AG10803 (cell line): ENCODE measurements around the genes STAB2 and TDG.

GRCh38 chr12:101713140-101713808 lies 15.8 kb downstream of the CHPT1 start:
- RRBS, result no CpG with 5 or more reads among the region's 5 CpGs

GRCh38 chr12:101713876-101714808 lies 16.7 kb downstream of the CHPT1 start:
- RRBS, result no CpG with 5 or more reads among the region's 8 CpGs

- RRBS, result no CpG with 5 or more reads among the region's 9 CpGs
These were observed 4.9 kb upstream of the SYCP3 start for GRCh38 chr12:101744038-101744706.

DNA sequence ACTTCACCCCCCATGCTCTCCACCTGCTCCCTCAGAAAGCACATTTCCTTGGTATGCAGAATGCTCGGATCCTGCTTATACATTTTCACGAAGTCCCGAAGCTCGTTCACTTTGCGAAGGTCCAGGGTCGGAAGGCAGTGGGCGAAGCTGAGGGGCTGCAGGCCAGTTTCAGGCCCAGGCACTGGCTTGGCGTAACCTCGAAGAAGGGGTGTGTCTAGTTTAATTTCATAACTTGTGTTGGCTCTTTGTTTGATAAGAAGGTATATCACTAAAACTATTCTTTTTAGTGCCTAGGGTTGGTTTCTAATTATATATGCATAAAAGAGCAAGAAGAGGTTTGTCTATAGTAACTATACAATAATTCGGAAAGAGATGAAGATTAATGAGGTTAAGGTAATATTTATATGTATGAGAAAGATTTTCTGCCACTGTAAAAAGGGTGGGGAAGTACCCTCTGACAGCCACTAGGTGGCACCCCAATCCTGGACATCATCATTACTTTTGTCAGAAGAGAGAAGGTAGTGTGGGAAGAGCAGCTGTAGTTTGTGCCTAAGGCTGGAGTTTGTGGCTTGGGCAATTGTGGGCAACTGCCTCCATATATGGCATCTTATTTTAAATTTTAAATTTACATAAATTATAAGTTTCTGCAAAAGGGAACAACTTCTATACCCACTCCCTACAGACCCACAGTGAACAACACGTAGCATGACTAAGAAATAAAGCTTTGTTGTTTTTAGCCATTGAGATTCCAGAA lies 34.2 kb upstream of the SYCP3 start:
- RRBS, result no CpG with 5 or more reads among the region's 11 CpGs

GRCh38 chr12:101791233-101791742 lies 39.5 kb downstream of the GNPTAB start:
- RRBS, result no CpG with 5 or more reads among the region's 4 CpGs

DNA sequence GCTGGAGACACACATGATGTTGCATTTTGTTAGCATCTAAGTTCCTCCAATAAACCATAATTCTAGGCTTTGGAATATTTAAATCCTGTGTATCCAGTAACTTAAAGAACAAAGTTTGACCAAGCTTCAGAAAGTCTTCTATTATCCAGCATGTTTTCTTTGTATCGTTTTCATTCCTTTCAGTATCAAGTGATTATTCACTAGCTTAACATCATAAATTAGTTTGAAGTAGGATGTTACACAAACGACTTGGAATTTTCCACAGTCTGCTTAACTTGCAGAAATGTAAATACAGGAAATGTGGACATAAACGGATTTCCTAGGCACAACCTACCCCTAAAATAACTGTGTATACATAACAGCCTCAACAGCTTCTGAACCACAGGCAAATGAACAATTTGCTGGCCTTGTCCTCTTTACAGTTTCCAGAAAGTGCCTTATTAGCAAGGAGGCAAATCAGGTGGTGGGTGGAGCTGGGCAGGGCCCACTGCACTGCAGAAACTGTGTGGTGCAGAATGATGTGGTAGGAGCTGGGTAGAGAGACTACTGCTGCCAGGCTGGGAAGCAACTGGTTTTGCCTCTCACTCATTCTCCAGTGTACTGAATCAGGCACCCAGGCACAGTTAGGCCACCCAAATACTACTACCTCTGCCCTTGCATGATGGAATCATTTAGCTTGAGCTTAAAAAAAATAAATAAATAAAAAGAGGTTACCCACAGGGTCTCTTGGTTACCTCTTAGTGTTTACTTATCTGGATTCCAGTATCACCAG lies 14.1 kb downstream of the DRAM1 start:
- RRBS, result no CpG with 5 or more reads among the region's 3 CpGs

DNA sequence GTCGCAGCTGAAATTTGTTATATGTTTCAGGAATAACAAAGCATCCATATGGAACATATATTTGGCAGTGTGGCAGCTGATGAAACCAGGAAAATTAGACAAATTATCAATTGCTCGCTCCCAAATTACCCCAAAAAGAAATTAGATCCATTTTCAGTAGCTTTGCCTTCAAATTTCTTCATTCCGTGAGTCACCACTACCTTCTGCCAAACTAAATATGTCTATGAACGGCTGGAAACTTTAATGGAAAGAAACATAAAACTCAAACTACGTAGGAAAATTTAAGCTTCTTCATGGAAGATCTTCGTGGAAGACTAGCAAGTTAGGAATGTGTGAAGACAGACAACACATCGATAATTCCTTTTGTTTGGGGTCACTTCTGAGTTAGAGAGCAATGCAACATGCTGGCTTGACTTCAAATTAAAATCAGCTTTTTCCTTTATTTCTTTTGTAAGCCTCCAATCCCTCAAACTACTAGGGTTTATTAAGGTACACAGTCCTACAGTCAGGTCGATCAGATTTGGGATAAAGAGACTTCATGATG lies 17.2 kb downstream of the IGF1 start:
- RRBS, result no CpG with 5 or more reads among the region's 8 CpGs

- RRBS, result no CpG with 5 or more reads among the region's 1 CpG
These were observed 3.4 kb upstream of the PAH start for GRCh38 chr12:102920452-102920897.

- RRBS, result no CpG with 5 or more reads among the region's 2 CpGs
These were observed 40.3 kb downstream of the C12orf42 start for GRCh38 chr12:103455377-103455864.

DNA sequence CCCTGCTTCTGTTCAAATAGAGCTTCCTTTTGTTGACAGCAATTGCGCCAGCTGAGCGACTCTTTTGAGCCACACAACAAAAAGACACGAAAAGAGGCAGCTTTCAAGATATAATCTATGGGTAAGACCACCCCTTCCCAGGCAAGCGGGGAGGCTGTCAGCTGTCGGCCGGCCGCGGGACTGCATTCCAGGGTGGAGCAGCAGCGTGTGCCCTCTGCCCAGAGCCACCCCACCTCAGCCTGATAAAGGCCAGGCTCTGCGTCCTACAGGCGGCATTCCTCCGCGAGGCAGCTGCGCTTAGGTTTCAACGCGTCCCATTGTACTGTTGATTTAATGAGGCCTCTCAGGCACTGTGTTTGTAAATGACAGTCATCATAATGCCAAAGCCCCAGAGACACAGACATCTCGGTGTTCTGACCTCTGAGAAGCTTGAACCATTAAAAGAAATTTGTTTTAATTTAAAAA lies 15.7 kb upstream of the STAB2 start:
- RRBS, result no CpG with 5 or more reads among the region's 17 CpGs

DNA sequence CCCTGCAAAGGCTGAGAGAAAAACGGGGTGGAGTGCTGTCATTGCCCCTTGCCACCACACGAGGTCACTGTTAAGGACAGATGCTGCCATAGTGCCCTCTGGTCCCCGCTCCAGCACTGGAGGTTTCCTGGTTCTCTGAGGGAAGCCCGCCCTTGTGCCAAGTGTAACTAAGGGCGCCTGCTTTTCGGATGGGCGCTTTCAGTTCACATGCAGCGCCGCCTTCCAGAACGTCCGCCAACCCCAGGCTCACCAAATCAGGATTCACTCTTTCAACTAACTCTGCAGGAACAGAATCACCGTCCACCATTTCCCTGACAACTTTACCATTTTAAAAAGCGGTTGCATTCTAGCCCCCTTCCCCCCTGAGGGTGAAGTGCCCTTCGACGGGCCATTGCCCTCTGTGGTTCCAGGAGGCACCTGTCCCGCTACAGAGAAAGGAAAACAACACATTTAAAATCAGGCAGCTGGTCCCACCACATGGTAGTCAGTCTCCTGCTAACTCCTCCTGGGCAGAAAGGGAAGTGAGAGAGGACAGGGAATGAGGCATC lies 11.6 kb upstream of the STAB2 start:
- RRBS, result no CpG with 5 or more reads among the region's 16 CpGs

GRCh38 chr12:103586849-103587443 lies at the start of gene STAB2:
Gene STAB2, plus strand, starts transcription at chr12:103587273.
- RRBS, result no CpG with 5 or more reads among the region's 9 CpGs

DNA sequence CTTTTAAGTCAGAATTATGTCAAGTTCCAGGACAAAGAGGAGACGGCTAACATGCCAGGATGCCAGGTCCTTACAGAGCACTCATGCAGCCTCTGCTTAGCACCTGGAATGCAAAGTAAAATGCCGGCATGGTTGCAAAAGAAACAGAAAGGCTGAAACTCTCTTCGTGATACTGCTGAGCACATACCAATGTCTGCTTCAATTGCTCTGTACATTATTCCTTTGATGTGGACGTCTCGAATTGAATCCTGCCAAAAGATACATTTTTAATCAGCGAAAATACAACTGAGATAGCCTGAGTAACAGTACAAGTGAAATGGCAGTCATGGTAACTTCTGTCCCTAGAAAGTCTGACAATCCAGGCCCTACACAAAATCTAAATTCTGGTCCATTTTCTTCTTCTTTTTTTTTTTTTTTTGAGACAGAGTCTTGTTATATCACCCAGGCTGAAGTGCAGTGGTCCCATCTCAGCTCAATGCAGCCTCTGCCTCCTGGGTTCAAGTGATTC lies 47.2 kb downstream of the NT5DC3 start:
- RRBS, result no CpG with 5 or more reads among the region's 6 CpGs

- RRBS, result no CpG with 5 or more reads among the region's 3 CpGs
These were observed 7.2 kb upstream of the NT5DC3 start for GRCh38 chr12:103848312-103848598.

DNA sequence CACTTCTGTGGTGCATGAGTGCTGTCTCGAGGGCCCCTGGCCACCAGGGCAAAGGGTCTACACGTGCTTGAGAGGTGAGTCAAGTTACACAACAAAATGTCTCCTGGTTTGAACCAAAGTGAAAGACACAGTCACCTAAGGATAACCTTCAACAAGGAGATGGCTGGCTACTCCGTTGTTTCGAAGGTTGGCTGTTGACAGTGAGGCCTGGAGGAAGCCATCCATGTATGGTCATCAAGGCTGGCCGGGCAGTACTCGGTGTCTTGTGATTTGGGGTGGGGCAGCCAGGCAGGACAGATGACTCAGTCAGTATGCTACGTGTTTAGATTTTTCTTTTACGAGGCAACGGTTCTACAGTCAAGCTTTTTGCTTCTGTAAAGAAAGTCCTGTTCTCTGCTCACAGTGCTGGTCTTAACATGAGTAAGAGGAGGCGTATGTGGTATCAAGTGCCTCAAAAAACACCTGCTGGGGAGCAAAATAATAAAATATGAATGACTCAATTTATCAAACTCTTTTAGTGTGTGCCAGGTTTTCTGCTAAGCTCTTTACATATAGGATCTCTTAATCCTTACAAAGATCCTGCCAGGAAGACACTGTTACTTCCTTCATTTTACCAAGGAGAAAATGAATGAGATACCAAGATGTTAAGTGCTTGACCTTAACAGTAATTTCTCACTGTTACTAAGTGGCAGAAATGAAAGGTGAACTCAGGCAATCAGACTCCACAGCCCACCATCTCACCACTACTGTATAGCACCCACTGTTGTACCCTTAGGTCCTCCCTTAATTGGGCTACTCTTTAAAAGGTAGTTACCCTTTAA lies 18.2 kb upstream of the NT5DC3 start:
- RRBS, result no CpG with 5 or more reads among the region's 10 CpGs

DNA sequence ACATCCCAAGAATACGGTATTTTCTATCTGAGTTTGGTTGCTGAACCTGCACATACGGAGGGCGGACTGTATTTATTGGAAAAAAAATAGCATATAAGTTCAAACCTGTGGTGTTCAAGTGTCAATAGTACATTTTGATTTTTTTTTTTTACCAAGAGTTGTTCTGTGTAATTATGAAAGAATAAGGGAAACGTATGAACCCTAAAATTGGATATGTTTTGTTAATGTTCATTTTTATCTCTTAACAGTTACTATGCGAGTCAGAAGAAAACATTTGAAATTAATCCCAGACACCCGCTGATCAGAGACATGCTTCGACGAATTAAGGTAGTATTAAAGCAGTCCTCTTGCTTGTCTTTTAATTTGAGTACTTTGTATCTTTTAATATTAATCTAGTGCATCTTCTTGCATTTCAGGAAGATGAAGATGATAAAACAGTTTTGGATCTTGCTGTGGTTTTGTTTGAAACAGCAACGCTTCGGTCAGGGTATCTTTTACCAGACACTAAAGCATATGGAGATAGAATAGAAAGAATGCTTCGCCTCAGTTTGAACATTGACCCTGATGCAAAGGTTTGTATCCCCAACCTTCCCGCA lies 10.5 kb downstream of the UQCC6 start:
- RRBS, result no CpG with 5 or more reads among the region's 12 CpGs

- RRBS, result no CpG with 5 or more reads among the region's 18 CpGs
These were observed 588 bp downstream of the UQCC6 start for GRCh38 chr12:103956413-103956840.

DNA sequence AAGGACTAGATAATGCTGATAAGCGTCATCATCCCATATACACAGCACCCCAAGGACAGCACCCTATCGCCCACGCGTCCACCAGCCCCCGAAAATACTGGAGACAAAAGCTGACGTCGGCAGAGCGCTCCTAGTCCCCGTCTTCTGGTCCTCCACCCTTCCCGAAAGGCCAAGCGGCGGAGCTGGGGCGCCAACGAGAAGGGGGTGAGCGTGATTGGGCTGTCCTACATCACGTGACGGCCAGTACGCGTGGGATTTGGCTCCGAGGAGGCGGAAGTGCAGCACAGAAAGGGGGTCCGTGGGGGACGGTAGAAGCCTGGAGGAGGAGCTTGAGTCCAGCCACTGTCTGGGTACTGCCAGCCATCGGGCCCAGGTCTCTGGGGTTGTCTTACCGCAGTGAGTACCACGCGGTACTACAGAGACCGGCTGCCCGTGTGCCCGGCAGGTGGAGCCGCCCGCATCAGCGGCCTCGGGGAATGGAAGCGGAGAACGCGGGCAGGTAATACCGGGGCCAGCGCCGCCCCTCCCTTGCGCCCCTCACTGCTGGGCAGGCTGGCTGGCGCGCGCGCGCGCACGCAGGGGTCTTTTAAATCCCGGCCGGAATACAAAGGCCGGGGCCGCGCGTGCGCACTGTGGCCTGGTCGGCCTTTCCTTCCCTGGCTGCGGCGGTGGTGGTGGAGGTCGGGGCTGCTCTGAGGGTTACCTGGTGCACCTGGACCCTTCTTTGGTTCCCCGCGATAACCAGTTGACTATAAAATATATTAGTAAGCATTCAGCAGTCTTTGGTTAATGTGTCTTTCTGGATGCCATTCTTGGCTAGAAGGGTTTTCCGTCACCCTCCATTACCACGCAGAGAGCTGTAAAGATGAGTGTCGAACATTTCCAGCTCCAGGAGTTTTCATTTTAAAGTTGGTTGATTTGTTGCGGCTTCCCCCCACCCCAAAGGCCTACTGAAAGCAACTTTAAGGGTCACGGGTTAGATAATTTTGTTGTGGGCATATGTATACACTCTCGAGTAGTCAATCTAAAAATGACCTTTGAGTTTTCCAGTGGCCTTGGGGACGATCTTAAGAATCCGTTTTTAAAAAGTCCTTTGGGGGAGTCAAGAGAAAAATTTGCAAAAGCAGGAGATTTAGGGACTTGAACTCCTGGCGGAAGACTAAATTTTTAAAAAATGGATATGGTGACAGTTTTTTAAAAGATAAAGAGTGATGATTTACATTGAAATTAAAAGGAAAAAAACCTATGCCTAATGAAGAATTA lies at the start of gene TDG:
TDG (plus strand) TSS at position 311 of the 1,263 bp plus-strand sequence.
- RRBS, result under 1% methylated on average over 20 of the region's 70 CpGs

DNA sequence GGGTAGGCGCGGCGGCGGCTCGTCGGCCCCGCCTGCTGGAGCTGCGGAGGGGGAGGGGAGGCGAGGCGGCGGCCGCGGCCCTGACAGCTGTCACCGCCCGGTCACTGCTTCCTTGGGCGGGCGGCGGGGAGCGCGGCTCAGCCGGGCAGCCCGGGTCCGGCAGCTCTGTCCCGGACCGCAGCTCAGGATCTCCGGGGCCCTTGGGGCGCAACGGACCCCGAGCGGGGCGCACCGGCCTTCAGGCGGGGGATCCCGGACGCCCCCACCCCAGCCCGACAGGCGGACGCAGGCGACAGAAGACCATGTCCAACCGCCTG lies 349 bp downstream of the HCFC2 start:
- RRBS, result 3% methylated on average over 14 of the region's 40 CpGs

- RRBS, result no CpG with 5 or more reads among the region's 15 CpGs
These were observed 828 bp downstream of the HCFC2 start for GRCh38 chr12:104065113-104065604.